Placental epithelial cell (primary cell): ENCODE measurements around a stretch of chr12.

GRCh38 chr12:15534800-15535308, 212.5 kb downstream of the PTPRO start:
- CAGE, long polyA plus RNA, result no peak

DNA sequence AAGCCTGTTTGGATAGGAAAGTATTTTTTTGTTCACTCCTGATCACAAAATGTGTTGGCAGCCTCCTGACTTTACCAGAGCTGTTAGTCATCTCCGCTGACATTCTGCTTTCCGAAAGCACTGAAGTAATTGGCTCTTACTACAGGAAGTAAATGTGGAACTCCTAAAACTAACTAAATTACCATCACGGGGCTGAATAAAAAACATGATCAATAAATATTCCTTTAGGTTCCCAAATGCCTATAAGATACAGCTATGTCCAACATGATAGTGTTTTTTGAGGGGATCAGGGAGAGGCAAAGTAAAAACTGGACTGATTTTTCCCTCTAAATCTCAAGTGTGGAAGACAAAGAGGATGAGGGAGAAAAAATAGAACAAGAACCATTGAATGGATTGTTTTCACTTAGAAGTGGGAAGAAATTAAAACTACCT, 225.4 kb downstream of the EPS8 start:
- CAGE, long polyA plus RNA, result no peak

- CAGE, long polyA plus RNA, result no peak
These were observed 980 bp downstream of the EPS8 start for GRCh38 chr12:15788149-15788666.

DNA sequence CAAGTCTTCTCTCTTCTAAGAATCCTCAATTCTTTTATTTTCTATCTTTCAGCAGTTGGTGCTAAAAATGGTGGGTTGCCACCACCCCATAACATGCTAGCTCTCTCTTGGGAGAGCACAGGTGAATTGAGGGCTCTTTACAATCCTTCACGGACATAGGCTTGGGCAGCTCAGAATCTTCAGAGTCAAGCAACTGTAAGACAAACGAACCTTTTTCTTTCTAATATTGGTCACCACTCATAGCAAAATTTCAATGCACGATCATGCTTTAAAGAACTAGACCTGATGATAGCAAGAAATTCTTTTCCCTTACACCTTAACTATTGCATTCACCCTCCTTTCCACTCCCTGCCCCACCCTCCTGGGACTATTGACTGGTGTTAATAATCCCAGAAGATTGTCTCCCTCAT, 43.0 kb upstream of the EPS8 start:
- CAGE, long polyA plus RNA, result no peak

- CAGE, long polyA plus RNA, result no peak
These were observed 29.9 kb upstream of the STRAP start for GRCh38 chr12:15852362-15852561.

- CAGE, long polyA plus RNA, result no peak
These were observed 6.9 kb upstream of the DERA start for GRCh38 chr12:15904081-15904770.

DNA sequence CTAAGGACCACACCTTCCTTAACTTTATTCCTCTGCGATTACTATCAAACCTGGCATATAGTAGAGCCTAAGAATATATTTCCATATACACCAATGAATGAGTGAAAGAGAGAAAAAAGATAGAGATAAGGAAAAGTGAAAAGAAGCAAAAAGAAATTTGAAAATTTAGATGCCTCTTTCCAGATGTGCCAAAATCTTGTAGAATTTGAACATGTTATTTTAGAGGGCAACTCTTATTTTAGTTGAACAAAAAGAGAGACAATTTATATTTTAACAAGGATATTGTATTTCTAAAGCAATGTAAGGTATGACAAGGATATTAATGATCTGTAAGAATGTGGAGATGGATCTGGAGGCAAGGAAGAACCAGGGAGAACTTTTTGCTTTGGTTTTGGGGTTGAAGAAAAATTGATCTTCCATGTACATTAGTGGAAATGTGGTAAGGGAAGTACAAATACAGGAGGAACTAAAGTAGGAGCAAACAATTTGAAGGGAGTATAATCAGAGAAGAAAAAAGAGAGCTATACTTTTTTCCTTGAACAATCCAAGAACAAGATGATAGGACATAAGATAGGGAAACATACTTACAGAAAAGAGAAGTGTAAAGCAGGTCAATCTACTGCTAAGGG, 81.1 kb downstream of the DERA start:
- CAGE, long polyA plus RNA, result no peak

DNA sequence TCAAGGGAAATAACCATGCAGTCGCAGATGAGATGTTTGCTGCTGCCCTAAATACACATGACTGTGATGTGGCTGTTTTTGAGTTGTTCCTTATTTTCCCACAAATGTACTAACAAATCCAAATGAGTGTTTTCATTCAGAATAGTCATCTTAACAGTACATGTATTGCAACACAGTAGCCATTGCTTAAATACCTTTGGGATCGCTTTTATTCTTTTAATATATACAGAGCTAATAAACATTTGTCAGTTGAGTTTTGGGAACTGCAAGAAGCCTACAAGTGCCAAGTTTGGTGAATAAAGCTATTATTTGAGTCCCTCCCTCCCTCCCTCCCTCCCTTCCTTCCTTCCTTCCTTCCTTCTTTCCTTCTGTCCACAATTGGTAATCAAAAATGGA, 101.5 kb downstream of the SLC15A5 start:
- CAGE, long polyA plus RNA, result no peak

GRCh38 chr12:16385699-16386568, 38.5 kb downstream of the MGST1 start:
- CAGE, long polyA plus RNA, result no peak

DNA sequence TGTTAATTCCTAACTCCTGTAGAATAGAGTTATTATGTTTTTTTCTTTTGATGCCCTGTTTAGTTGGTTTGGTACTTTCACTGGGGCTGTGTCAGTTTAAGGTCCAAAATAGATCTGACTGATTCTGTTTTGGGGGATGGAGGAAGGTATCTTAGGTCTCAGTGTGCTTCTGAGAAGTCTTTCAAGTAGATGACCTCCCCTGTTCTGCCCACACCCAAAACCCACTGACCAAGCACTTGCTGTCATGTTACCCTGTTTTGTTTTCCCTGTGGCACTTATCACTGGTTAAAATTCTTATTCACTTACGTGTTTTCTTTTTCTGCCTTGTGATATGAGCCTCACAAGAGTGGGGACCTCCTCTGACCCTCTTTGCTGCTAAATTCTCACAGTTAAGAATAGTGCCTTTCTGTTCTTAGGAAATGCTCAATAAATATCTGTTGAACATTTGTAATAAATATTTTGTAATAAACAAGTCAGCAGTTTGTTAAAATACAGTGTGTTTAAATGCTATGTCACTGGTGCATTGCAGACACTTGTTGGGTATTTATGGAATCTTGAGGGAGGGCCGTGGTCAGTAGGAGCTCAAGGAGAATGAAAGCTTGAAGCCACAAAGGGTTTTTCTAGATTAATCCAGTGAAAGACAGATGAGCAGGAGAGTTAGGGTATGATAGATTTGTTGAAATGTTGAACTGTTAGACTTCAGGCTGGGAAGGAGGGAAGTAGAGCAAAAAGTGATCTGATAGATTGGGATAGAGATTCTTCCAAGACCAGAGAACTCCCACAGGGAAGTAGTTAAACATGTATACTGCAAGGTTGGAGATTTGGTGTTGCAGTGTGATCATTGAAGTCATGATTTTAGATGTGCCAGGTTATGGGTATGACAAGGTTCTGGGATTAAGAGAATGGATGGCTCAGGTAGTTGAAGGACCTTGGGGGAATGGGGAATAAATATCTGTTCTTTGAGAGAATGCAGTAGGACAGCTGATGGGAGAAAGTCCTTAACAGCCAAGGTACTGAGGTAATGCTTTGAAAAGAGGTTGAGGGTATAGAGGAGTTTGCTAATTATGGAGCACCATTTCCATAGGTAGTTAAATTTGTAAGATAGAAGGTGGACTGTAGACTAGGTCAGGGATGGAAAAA, 21.0 kb downstream of the PLEKHA5 start:
- CAGE, long polyA plus RNA, result no peak

DNA sequence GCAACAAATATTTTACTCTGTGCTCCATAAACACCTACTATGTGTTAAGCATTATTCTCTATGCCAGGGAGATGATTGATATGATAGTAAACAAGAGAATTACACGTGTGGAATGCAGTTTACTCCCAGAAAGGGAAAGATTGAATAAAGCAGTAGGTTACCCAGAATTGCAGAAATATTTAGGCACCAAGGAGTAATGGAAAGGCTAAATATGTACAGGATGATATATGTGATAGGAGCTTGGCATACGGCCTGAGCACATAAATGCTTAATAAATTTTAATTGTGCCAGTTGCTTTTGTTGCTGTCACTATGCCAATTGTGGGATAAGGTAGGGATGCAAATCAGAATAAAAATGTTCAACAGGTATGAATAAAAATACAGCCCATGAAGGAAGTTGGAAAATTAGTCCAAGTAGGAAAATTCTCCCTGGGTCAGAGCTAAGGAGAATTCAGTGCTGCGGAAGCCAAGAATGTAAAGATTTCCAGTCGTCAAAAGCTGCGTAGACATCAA, 87.7 kb downstream of the PLEKHA5 start:
- CAGE, long polyA plus RNA, result no peak

DNA sequence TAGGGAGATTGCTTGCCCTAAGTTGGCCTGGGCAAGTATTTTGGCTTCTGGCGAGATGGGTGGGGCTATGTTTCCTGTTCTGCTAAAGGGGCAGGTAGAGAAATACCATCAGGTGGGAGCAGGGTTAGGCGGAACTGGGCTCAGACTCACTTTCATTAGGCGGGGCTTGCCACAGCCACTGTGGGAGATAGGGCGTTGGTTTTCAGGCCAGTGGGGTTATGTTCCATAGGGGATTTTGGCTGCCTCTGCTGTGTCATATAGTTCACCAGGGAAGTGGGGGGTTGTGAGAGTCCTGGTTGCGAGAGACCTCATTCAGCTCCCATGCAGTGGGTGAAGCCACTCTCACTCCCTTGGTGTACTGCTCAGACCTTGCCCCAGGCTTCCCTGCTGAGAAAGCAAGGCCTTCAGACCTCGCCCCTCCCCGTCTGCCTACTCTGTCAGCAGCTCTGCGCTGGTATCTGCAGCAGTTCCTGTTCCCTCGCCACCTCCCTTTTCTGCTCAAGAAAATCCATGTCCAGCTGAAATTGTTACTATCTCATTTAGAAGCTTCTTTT, 43.4 kb downstream of the AEBP2 start:
- CAGE, long polyA plus RNA, result no peak

- CAGE, long polyA plus RNA, result no peak
These were observed 96.1 kb downstream of the AEBP2 start for GRCh38 chr12:19535148-19536100.

DNA sequence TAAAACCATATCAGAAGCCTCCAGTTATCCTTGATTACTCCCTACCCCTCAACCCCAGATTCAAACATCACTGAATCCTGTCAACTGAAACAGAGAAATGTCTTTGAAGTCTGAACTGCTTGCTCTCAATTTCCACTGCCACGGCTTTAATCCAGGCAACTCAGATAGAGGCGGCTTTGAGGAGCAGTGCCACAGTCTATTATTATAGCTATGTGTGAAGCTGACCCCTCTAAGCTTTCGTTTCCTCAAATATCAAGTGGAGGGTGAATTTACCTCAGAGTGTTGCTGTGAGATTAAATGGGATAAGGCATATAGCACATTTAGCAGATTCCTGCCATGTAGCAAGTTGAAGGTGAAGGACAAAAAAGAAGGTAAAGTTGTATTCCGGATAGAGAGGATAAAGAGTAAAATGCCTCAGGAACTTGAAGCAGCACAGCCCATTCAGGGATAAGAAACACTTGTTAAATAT, 48.9 kb upstream of the PDE3A start:
- CAGE, long polyA plus RNA, result no peak

- CAGE, long polyA plus RNA, result no peak
These were observed 18.3 kb upstream of the PYROXD1 start for GRCh38 chr12:21418932-21419784.

DNA sequence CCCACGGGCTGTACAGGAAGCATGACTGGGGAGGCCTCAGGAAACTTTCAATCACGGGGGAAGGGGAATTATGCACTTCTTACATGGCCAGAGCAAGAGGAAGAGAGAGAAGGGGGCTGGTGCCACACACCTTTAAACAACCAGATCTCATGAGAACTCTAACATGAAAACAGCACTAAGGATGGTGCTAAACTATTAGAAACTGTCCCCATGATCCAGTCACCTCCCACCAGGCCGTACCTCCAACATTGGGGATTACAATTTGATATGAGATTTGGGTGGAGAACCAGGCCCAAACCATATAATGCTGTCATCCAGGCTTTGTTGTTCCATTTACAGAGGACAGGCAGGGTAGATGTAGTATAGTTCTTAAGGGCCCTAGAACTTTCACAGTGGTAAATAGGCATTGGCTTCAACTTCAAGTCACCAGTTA, 20.2 kb downstream of the PYROXD1 start:
- CAGE, long polyA plus RNA, result no peak

DNA sequence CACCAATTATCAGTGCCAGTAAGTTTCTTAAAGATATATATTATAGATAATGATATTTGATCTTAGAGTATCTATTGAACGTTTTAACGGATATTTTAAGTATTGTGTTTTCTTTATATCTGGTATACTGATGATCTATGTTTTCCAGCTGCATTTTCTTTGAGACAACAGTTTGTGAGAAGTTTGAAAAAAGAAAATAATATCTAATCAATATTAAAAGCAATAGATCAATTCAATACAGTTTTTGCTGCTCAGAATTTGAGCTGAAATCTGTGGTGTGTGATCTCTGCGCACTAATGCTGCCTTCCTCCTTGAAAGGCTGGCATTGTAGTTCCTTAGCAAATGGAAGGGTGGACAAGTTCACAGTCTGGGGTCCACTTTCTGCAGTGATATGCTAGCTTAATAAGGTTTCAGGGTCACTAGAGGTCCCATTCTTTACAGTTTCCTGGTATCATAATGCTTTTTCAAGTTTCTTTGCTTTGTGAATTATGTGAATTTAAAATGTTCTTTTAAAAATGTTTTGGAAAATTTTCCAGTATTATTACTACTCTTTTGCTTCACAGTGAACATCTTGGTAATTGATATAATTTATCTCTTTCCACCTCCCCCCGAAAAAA, 2.6 kb downstream of the KCNJ8 start:
- CAGE, long polyA plus RNA, result no peak

DNA sequence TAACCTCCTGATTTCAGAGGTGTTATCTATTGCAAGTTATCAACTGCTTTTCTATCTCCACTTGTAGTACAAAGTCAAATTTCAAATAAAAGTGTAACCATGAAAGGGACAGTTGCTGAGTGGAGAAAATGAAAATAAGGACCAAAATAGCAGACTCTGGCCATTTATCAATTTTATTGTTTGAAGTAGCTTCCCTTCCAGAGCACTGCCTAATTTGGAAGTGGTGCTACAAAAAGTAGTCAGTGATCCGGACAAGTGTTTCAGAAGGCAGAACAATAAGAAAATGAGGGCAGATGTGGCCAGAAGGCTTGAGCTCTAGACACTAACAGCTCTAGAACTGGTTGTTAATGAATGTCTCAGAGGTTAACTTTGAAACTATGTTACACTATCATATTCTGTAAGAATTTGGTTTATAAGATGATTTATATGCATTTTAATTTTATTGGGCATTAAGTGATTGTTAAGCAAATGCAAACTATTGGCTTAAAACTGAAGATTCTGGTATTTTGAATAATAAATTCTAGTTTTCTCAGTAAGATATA, 48.9 kb downstream of the ABCC9 start:
- CAGE, long polyA plus RNA, result no peak

DNA sequence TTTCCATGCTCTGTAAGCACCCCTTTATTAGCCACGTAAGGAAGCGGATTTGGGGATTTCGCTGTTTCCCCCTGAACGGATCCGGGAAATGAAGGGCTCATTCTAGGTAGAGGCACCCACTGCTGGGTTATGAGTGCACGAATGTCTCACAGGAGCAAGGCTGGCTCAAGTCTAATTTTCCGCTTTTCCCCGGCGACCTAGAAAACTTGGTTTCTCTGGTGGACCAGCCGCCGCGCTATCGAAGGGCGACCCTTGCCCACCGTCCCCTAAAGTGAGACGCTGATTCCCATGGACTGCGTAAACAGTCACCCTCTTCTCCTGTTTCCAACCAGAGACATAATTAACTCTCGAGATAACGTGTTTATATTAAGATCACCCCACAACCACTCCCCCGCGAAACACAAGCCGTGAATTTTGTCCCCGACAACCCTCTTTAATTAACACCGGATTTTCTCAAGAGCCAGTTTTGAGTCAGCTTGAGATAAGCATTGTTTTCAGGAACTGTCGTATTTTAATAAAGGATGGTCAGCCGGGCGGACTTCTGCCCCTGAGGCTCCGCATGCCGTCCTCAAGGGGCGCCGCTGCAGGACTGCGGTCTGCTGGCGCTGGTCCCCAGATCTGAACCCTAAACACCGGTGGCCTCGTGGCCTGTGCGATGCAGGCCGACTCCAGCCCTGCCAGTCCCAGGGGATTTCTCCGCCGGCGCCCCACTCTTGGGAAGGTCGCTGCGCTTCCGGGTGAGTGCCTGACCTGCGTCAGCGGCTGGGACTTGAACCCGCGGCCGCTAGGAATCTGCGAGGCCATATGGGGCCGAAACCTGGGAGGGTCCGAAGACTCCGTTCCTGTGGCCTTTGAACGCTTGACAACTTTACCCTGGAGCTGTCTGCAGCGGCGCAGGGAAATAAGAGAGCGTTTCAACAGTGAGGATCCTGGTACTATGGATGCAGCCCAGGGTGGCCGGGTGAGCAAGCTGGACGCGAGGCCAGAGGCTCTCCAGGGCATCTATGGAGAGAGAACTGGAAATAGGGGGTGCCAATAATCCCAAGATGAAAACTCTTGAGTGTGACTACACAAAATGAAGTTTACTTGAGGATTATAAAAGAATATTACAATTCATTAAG, 719 bp upstream of the ABCC9 start:
- CAGE, long polyA plus RNA, result no peak

GRCh38 chr12:22118166-22118693, 72.2 kb downstream of the CMAS start:
- CAGE, long polyA plus RNA, result no peak